H7 (cell line): ENCODE measurements around a stretch of chr6.

DNA sequence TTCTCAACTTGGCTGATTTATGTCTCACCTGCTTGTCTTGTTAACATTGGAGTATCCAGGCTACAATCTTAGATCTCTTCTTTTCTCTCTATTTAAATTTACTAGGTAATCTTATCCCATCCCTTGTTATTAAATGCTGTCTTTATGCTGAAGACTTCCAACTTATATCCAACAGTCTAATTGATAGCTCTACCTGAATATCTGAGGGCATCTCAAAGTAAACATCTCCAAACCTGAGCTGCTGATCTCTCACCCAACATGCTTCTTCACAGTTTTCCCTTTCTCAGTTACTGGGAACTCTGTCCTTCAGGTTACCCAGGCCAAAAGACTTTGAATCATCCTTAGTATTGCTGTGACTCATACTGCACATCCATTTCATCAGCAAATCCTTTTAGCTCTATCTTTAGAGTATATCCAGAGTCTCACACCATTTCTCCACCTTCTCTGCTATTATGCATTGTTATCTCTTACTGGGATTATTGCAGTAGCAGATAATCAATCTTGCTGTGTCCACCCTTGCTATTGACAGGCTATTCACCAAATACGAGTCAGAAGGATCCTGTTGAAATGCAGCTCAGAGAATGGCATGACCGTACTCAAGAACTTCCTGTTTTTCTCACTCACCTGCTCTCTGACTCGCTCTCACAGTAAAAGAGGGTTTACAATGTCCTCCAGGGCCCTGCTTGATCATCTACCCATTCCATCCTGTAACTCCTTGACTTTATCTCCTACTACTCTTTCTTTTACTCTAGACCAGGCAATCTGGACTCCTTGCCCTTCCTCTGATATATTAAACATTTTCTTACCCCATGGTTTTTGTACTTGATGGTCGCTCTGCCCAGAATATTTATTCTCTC, 57.3 kb downstream of the BCKDHB start:
- RAMPAGE, long total RNA, result no peak

GRCh38 chr6:80389614-80390085, 283.2 kb downstream of the BCKDHB start:
- RAMPAGE, long total RNA, result no peak

- RAMPAGE, long total RNA, result no peak
Observed at GRCh38 chr6:81759756-81760288, 7.3 kb upstream of the TENT5A start.

DNA sequence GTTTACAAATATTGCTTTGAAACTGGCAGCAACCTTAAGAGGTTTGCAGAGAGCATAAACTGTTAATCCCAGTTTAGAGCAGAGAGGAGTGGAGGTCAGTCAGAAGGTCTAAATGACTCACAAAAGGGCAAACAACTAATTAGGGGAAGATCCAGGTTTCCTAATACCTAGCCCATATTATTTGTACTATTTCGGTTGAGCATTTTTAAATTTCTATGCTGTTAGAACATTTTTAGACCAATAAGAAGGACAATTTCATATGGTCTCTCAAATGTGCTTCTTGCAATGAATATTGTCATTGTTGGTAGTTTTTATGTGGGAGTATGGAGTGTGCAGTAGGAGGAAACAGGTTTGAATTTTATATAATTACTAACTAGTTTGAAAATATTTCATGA, 35.4 kb upstream of the TENT5A start:
- RAMPAGE, long total RNA, result no peak

DNA sequence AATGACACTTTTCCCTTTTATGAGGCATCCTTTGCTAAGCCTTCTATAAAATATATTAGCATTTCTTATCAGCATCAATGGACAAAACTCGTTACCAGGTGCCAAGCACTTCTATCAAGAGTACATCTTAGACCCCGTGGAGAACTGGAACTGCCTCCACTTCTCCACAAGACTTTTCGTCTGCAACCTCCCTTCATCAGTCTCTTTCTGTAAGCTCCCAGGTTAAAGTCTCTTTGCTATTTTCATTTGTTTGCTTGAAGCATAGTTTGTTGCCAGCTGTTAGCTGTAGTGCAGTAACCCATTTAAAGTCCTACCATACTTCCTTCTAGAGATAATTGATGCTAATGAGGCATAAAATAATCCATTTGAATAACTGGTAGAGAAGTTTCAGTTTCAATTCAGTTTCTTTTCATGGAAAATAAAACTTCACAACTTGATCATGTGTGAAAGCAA, 68.3 kb upstream of the TENT5A start:
- RAMPAGE, long total RNA, result no peak

GRCh38 chr6:82181398-82181597, 66.2 kb downstream of the IBTK start:
- RAMPAGE, long total RNA, result no peak

DNA sequence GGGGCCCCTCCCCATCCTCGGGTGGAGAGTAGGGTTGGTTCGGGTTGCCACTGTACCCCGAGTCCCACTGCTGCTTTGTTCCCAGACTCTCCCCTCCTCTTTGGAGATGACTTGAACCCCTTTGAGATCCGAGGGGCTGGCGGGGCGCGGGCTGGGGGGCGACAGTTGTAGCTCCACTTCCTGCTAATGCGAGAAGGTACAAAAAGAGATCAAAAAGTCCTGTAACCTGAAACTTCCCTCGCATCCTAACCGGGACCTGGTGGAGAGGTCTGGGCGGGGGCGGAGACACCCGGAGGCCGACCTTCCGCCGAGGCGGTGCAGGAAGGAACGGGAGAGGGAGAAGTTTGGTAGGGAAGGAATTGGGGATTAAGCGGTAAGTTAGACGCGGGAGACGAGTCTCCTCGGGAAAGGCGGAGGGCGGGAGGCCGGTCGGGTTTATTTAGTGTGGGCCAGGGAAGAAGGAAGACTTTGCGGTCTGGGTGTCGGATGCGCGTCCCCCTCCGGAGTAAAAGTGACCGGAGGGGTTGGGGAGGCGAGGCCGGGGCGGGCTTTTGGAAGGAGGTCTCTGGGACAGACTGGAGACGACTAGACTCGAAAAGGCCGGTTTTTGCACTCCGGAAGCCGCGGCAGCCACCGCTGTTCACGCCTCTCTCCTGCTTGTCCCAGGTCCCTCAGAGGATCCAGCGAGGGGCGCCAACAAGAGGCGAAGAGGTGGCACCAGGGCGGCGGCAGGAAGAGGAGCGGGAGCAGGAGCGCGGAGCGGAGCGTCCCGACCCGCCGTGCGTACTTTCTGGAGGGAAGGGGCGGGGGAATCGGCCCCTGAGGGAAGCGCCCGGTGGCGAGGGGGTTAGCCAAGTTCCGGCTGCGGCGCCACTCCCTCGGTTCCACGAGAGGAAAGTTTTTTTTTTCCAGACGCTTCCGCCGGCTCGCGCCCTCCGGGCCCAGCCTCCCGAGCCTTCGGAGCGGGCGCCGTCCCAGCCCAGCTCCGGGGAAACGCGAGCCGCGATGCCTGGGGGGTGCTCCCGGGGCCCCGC, 657 bp downstream of the TPBG start:
- RAMPAGE, long total RNA, result no peak

- RAMPAGE, long total RNA, result no peak
Observed at GRCh38 chr6:83464723-83465136, 33.9 kb upstream of the ME1 start.

DNA sequence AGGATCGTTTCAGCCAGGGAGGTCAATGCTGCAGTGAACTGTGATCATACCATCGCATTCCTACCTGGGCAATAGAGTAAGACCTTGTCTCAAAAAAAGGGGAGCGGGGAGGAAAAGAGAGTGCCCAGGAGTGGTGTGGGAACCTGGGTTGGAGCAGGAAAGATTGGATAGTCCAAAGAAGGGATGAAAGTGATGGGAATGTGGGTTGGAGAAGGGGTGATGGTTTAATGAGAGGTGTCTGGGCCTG, 18.0 kb downstream of the MRAP2 start:
- RAMPAGE, long total RNA, result no peak

- RAMPAGE, long total RNA, result no peak
Observed at GRCh38 chr6:84774191-84775154, 10.1 kb upstream of the TBX18 start.

DNA sequence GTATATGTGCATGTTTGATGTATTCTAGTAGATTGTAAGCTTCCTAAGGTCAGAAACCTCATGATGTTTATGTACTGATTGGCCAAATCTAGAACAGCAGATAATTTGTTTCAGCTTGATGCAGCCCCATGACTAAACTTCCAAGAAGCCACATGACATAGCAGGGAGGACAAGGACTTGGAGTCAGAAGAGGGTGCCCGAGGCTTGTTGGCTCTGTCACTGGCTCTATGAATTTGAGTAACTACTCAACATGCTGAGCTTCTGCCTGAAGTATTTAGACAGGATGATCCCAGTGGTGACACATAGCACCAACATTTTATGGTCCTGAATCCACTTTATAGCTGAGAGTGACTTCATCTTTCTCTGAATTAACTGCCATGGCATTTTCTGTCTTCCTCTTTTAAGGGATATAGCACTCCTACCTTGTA, 13.5 kb upstream of the TBX18 start:
- RAMPAGE, long total RNA, result no peak

DNA sequence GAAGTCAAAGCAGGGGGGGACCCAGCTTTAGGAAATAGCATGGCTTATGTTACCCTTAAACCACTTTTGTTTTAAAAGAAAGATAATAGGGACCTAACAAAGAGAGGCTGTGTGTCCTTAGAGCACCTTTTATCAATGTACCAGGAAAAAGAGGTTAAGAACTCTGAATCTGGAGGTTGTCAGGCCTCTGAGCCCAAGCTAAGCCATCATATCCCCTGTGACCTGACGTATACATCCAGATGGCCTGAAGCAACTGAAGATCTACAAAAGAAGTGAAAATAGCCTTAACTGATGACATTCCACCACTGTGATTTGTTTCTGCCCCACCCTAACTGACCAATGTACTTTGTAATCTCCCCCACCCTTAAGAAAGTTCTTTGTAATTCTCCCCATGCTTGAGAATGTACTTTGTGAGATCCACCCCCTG, 45.8 kb upstream of the NT5E start:
- RAMPAGE, long total RNA, result no peak

GRCh38 chr6:85628907-85629569, 13.6 kb downstream of the SYNCRIP start:
- RAMPAGE, long total RNA, result no peak

- RAMPAGE, long total RNA, result no peak
Observed at GRCh38 chr6:85631475-85632283, 11.0 kb downstream of the SYNCRIP start.

DNA sequence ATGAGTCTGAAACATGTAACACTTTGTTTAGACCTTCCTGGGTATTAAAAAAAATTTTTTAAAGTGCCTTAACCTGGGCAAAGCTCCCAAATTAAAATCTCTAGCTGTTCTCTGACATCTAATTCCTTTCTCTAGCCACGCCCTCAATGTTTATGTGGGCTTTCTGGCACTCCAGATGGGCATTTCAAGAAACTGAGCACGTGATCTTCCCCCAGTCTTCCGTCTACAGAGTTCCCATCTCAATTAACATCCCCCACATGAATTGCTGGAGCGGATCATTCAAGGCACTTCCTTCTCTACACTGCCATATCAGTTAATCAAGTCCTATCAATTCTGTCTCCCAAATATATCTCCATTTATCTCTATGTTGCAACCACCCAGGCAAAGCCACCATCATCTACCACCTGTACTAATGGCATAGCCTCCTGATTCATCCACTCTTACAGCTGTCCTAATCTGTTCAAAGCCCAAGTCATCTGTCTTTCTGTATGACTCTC, 2.6 kb upstream of the SYNCRIP start:
- RAMPAGE, long total RNA, result no peak

DNA sequence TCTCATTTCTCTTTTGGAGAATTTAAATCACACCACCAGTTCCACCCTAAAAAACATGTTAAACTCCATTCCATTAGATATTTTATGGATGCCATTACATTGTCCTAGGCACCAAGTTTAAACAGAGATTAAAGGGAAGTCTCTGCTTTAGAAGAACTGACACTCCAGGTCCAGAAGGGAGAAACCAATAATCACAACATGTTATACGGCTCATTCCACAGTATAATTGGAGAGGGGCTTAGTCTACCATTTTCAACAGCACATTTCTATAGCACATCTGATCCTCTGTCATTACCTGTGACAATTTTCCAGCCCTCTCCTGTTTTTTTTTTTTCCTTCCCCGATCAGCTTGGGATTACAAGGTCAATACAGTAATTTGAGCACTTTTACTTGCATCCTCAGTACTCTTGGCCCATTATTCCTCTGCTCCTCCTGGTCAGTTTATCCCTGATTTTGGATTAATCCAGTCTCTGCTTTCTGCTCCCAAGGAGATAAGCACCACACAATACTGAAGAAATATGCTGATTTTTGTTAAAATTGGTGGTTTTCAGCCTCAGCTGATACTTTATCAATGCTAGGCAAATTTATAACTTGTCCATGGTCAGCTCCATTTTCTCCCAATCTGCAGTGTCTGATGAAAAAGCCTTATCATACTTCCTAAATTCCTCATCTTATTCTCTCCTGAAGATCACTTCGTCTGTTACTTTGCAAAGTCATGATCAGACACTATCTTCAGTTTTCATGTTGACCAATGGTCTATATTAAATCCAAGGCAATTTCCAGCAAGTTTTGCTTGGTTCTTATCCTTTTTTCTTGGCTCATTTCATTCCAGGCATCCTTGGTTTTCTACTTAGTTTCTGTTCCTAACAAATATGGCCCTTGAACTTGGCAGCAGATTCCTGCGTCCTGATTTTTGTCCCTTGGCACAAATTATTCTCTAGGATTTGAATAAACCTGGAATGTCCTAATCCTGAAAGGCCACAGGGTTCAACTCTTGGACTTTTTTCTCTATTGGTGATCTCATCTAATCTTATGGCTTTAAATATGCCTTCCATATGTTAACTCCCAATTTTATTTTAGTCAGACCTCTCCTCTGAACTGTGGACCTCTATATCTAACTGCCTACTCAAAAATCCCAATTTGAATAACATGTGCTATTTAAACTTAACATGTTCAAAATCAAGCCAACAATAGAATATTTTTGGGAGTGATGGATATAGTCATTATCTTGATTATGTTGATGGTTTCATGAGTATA, 30.9 kb upstream of the SYNCRIP start:
- RAMPAGE, long total RNA, result no peak

DNA sequence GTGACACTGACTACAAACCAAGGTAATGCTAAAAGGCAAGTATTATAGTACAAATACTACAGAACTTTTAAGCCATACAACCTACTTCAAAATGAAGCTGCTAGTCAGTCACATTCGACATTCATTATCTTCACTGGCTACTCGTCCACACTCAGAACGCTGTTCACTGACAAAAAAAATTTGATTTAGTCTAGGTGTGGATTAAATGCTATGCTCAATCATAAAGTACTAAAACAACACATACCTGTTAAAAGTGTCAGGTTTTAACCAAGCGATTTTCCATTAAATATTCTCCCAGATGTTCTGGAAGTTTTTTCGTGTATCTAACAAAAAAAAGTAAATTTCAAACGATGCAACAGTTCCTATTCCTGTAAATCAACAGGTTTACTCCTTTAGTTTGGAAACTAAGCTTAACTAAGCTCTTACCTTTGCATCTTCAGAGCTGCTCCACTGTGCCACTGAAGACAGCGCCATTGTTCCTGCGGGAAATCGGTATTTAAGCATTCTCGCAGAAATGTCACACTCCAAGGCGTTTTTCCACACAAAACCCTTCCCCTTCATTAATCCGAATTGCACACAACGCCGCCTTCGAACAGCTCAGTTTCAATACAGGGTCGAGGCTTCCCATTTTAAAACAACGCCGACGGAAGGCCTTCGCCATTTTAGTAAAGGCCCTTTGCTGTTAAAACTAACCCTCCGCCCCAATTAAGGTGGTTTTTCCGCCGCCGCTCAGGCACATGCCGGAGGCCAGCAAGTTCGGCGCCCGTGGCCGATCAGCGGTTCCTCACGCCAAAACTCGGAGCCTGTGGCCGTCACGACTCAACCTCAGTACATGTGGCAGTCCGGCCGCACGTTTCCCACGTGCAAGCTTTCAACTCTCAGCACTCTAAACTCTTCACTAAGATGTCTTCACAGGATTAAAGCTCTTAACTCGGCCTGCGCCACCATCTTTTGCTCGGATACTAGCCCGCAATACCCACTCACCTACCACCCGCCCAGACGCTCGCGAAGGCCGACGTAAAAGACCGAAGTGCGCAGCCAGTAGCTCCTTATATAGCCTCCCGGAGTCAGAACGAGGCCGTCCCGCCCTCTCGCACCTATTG, 35.4 kb upstream of the SYNCRIP start:
- RAMPAGE, long total RNA, result start-site peak on the minus strand centred at position 1,024 of the sequence, 7 bp wide, 661 reads

- RAMPAGE, long total RNA, result no peak
Observed at GRCh38 chr6:86005015-86005214, 362.2 kb upstream of the SYNCRIP start.

DNA sequence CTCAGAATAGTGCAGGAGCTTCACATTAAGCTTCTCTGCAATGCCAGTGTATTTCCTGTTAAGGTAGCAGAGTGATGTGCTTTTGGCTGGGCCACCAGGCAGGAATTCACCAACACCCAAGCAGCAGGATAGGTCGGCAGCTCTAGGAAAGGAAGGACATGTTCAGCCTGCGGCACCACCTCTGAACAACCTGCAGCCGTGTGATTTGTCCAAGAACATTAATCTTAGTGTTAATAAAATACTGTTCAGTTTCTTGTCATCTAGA, 18.7 kb downstream of the ZNF292 start:
- RAMPAGE, long total RNA, result no peak

- RAMPAGE, long total RNA, result no peak
Observed at GRCh38 chr6:87260795-87261297, 61.5 kb upstream of the SMIM8 start.